Metastatic Breast Carcinoma in the Ovary (tissue), 3 donors: ENCODE data around the gene HJURP.

DNA sequence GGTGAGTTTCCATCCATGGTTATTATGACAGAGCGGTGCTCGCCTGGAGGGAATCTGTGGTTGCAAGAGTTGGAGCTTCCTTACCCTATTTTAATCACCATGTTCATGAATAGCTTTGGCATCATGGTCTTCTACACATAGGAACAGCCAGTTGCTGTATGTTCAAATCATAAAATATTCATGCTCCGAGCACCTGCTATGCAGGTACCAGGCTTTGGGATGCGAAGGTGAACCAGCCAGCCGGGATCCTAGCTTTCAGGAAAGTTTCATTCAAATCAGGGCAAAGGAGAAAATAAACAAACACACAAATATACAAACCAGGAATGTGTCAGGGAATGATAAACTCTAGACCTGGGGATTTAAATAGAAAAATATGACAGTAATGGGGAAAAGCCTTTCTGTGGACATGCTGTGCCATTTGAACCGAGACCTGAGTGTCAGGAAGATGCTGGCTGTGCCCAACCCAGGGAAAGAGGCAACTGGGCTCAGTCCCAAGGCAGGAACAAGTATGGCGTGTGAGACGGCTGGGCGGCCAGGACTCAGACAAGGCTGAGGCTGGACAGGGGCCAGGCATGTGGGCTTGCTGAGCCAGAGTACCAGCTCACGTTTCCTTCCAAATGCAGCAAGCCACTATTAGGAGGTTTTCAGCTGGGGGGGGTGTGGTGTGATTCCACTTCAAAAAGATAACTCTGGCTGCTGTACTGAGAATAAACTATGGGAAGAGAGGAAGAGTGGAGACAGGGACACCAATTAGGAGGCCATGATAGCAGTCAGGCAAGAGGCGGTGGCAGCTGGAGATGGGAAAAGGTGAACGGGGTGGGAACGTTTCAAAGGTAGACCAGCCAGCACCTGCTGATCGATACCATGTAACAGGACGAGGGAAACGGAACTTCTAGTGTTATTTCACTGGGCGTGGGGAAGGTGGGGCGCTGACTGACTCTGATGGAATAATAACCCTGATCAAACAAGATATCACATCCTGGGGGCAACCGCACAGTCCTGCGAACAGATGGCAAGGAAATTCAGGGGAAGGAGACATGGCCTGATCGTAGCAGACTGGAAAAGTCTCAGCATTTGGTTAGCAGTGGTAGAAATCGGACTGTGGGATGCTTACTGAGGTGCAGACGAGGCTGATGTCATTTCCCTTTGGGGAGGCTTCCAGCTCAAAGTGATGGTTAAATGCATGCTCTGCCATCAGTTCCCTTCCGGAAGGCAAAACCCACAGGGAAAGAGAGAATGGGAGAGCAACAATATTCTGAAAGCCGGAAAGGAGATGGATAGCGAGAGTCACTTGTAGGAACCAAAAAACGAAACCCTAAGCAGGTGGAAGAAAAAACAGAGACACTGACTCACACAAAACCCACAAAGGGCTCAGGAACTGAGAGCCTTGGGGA lies 92.6 kb downstream of the INPP5D start:
- PRO-cap, 3 experiments = no peak in any of the 3 experiments

DNA sequence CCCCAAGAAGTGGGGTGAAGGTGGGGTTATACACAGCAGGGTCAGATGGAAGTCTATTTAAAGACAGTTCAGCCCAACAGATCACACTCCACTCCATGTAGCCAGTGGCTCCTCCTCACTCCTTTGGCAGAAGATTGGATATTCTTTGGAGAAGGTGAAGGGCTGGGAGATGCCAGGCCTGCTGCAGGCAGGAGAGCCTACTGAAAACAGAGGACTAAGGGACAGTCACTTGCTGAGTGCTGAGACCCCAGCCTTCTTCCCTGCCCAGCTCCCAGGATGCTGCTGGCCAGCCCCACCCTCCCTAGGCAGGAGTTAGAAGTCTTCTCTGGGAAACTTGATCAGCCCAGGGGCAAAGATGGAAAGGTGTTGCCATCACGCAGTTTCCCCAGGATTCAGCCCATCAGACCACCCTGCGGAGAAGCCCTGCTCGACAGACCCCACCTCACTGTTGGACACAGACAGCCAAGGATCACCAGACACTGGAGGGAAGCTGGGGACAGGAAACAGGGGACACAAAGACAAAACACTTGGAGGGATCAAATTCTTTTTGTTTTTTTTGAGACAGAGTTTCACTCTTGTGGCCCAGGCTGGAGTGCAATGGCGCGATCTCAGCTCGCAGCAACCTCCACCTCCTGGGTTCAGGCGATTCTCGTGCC lies 93.6 kb downstream of the INPP5D start:
- PRO-cap, 3 experiments = no peak in any of the 3 experiments

DNA sequence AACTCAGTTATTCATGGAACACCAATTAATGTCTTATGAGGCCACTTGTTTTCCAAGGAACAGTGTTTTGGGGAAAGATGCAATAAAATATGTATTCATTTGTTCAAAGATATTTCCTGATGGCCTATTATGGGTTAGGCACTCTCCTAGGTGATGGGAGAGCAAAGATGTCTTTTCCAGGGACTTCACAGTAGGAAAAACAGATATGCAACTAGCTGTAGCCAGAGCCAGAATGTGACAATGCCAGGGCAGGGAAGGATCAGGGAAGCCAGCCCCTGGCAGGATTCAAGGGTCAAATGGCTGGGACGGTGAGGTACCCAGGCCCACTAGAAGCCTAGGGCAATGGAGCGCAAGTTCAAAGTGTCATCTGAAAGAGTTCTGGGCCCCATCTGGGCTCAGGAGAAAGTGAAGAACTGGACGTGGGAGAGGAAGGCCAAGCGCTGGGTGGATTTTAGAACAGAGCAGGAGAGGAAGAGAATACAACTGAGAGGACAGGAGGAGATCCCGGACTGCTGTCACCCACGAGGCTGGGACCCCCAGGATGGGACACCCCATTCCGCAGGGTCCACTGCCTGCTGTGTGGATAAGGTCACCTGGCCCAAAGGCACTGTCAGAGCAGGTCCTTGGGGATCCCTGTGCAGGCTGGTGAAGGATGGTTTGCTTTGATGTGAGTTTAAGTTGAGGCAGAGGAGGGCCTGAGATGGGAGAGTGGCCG lies 79.7 kb upstream of the ATG16L1 start:
- PRO-cap, 3 experiments = no peak in any of the 3 experiments

- PRO-cap, 3 experiments = no peak in any of the 3 experiments
Observed at GRCh38 chr2:233191304-233192019, 60.0 kb upstream of the ATG16L1 start.

- PRO-cap, 3 experiments = no peak in any of the 3 experiments
Observed at GRCh38 chr2:233211197-233211745, 40.2 kb upstream of the ATG16L1 start.

GRCh38 chr2:233213525-233214062 lies 37.9 kb upstream of the ATG16L1 start:
- PRO-cap, 3 experiments = no peak in any of the 3 experiments

DNA sequence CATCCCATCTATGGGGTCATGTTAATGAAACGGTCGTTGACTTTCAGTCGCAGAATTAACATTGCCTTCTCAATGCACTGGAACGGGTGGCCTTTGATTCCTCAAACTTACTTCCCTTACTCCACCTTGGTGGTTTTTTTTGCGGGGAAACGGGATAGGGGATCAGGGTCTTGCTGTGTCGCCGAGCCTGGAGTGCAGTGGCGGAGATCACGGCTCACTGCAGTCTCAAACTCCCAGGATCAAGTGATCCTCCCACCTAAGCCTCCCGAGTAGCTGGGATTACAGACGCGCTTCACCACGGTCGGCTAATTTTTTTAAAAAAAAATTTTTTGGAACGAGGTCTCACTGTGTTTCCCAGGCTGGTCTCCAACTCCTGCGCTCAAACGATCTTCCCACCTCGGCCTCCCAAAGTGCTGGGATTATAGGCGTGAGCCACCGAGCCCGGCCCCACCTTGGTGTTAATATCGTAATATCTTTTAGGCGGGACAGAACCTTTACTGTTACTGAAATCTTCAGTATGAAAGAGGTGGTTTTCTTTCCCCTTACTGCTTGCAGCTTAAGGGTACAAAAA lies 853 bp downstream of the ATG16L1 start:
- PRO-cap, 3 experiments = no peak in any of the 3 experiments

GRCh38 chr2:233275441-233276078 lies 24.1 kb downstream of the ATG16L1 start:
- PRO-cap, 3 experiments = no peak in any of the 3 experiments

- PRO-cap, 3 experiments = no peak in any of the 3 experiments
Observed at GRCh38 chr2:233353192-233353986, 905 bp upstream of the DGKD start.

- PRO-cap, 3 experiments = no peak in any of the 3 experiments
Observed at GRCh38 chr2:233386230-233387200, 32.2 kb downstream of the DGKD start.

GRCh38 chr2:233387244-233388067 lies 33.2 kb downstream of the DGKD start:
- PRO-cap, 3 experiments = peak in 3 of 3 experiments; most common plus-strand start chr2:233387889 (in 1); most common minus-strand start chr2:233387748 (in 3)

DNA sequence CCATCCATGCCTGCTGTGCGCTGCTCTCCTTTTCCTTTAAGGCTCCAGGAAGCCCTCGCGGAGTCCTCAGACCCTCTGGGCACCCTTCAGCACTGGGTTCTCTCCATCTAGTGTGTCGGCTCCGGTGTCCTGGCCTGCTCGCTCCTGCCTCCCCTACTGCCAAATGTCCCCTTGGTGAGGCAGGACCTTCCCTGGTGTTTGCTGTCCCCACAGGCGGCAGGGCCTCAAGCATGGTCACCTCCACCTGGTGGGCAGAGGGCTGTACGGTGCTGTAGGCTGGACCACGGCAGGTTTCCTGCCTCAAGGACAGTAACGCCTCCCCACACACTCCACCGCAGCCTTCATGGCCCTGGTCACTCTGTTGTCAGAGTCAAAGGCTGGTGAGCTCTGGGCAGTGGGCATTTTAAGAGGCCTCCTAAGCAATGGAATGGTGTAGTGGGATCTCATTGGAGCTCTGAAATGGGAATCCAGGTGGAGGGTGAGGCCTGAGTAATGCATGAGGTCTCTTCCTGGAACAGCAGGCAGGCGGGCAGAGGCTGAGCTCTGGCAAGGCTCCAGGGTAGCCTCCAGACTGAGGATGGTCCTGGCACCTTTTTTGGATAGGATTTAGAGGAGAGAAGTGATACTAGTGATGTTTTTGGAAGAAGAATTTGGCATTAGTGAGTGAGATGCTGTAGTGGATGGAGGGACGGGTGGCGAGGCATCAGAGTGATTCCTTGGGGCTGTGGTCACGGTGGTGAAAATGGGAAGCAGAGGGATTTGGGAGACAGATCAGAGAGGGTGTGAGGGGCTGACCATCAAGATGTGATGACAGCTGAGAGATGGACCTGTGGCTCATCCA lies 90.5 kb downstream of the DGKD start:
- PRO-cap, 3 experiments = no peak in any of the 3 experiments

- PRO-cap, 3 experiments = no peak in any of the 3 experiments
Observed at GRCh38 chr2:233489340-233490185, 77.0 kb downstream of the USP40 start.

GRCh38 chr2:233582916-233583986 lies 16.7 kb upstream of the USP40 start:
- PRO-cap, 3 experiments = no peak in any of the 3 experiments

- PRO-cap, 3 experiments = no peak in any of the 3 experiments
Observed at GRCh38 chr2:233821997-233822482, 32.3 kb downstream of the HJURP start.

- PRO-cap, 3 experiments = peak in 3 of 3 experiments; most common plus-strand start chr2:233854779 (in 2); most common minus-strand start chr2:233854535 (in 3)
Observed at GRCh38 chr2:233854162-233854981, at the start of gene HJURP. Gene HJURP (minus strand): TSS chr2:233854535.

GRCh38 chr2:234289579-234290054 lies 207.3 kb downstream of the ARL4C start:
- PRO-cap, 3 experiments = no peak in any of the 3 experiments

GRCh38 chr2:234290393-234291467 lies 206.2 kb downstream of the ARL4C start:
- PRO-cap, 3 experiments = peak in 1 of 3 experiments; most common plus-strand start chr2:234290923 (in 1); most common minus-strand start chr2:234290801 (in 1)

DNA sequence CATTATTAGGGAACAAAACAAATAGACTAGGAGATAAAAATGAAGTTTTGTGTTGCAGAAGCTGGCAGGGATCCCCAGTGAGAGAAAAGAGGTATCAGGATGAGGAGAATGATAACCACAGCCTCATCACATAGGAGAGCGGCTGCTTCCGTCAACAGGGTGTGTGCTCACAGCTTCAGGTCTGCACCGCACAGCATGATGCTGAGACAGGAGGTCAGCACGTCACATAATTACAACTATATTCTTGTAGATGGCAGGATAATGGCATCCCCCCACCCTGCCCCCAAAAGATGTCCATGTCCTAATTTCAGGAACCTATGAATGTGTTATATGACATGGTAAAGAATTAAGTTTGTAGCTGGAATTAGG lies 74.0 kb downstream of the ARL4C start:
- PRO-cap, 3 experiments = no peak in any of the 3 experiments

GRCh38 chr2:234423261-234423671 lies 73.6 kb downstream of the ARL4C start:
- PRO-cap, 3 experiments = no peak in any of the 3 experiments